ENCODE measurements around the genes RNF41, SPRYD4 and NEMP1.

DNA sequence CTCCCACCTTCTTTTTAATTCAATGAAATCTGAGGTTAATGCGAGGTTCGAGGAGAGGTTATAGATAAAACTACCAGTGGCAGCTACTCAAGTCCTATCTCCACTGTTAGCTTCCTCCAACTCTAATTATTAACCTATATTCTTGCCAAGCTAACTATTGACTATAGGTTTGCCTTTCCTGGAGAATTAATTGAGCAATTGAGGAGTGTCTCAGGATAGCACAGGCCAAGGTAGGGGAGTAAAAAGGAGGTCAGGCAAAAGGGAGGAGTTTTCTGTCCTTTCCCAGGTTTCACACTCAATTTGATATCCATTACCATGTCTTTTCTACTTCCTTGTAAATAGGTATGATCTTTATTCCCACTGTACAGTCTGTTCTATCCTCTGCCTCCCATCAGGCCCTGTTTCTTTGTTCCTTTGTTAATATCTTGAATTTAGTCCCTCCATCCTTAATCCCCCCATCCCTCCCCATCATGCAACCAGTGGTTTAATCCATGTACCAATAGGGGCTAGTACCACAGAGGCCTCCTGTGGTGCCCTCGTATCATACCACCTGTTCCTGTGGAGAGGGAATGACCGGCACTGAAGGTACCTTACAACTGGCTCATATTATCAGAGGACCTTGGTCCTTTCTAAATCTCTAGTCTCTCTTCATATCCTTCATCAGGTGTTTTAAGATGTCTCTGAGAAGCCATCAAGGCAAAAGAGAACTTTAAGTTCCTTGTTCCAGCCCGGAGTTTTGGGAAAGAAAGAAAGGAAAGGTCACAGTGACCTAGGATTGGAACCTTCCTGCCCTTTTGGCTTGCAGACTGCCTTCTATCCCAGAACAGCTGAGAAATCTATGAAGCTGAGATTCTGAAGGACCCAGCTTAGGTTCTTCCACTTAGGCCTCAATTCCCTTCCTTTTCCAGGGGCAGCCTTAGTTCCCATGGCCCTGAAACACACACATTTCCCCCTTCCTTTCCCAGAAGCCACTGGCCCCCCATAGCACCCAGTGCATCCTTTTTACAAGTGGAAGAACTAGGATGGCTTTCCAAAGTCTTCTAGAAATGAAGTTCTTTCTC, 3.5 kb upstream of the SUOX start:
- RRBS = no CpG with 5 or more reads among the region's 5 CpGs

DNA sequence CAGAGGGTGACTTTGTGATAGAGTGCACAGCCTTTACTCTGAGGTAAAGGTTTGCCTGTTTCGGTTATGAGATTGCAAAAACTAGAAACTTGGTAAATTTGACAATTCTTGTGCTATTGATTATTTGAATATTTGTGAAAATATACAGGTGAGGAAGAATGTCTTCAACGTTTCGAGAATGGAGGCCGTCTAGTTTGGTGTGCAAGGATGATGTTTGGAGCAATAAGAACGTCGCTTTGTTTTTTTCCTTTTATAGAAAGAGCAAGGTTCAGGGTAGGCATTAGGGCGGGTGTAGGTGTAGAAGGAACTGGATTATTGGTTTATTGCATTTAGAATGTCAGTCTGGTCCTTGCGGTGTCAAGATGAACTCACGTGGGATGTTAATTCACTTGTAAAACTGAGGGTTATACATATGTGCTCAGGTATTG, 1.1 kb downstream of the RPS26 start:
- RRBS = no CpG with 5 or more reads among the region's 9 CpGs

GRCh38 chr12:56080690-56081145, 753 bp downstream of the ERBB3 start:
- RRBS = no CpG with 5 or more reads among the region's 12 CpGs

- RRBS = no CpG with 5 or more reads among the region's 10 CpGs
Observed at GRCh38 chr12:56118713-56119158, 670 bp downstream of the ZC3H10 start.

DNA sequence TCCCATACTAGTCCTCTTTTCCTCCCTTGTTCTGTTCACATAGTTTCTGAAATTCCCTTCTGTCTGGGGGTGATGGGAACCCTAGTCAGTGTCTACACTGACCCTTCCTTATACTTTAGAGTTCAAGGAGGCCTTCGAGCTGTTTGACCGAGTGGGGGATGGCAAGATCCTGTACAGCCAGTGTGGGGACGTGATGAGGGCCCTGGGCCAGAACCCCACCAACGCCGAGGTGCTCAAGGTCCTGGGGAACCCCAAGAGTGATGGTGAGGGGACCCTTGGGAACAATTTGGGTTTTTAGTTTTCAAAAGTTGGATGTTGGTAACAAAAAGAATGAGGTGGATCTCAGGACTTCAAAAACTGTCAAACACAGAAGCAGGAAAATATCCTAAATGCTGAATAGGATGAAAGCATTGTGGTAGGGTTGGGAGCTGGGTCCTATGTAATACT, 2.6 kb downstream of the MYL6B start:
- RRBS = no CpG with 5 or more reads among the region's 5 CpGs

DNA sequence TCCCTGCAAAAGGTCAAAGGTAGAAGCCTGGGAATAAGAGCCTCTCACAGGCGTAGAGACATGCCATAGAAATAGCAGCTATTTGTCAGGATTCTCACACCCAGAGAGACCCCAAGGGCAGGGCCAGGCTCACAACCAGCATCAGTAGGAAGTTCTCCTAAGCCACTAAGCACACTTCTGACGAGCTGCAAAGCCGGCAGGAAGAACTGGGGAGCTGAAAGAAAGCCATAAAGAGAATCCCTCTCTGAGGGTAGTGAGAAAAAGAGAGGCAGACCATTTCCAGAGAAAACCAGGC, 1.1 kb downstream of the SMARCC2 start:
- RRBS = no CpG with 5 or more reads among the region's 3 CpGs

GRCh38 chr12:56221120-56222178, at the start of gene RNF41:
TSS of gene RNF41 (minus strand) at chr12:56221922.
- RRBS = 1% methylated on average over 11 of the region's 46 CpGs

GRCh38 chr12:56314543-56315263, 1.1 kb downstream of the CNPY2 start:
- RRBS = no CpG with 5 or more reads among the region's 8 CpGs

DNA sequence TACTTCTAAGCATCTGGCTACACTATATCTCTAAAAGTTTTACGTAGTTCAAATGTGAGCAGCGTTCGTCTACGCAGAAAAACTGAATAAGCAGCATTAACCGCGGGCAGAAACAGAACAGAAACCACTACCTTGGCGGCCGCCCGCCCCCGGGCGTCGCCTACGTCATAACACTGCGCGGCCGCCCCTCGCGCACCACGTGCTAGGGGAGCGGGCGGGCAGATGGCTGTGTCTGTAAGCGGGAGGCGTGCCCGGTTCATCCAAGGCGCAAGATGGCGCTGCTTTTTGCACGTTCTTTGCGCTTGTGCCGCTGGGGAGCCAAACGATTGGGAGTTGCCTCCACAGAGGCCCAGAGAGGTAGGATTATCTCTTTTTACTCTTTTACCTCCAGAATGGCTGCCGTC, at the start of gene SPRYD4:
Gene SPRYD4, plus strand, starts transcription at position 259 of the 404 bp plus-strand sequence.
- RRBS = under 1% methylated on average over 10 of the region's 31 CpGs

GRCh38 chr12:56527845-56528346, 6.3 kb downstream of the RBMS2 start:
- RRBS = no CpG with 5 or more reads among the region's 4 CpGs

DNA sequence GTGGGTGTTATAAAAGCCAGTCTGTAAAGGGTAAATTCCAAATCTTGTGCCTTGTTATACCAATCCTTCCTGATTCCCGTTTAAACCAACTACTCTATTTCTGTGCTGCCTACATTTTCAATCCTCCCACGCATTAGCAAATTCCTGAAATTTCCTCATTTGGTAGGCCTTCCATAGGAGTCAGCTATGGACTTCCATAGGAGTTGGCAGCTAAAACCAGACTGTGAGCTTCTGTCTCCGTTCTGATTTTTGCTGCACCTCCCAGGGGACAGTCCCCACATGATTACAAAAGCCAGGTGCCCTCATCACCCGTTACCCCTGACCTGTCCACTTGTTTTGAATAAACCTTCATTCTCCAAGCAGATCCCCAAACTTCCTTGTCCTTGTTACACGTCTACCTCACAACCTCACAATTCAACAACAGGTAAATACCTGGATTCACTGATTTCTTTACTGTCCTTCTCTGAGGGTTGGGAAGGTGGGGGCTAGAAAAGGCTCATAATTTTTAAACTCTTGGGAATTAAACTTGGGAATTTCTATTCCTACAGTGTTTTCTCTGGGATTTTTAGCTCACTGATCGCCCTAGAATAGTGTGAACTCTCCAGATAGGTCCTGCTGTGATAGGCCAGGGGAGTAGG, 35.6 kb downstream of the BAZ2A start:
- RRBS = no CpG with 5 or more reads among the region's 6 CpGs

GRCh38 chr12:56628549-56629454, 1.3 kb downstream of the BAZ2A start:
- RRBS = no CpG with 5 or more reads among the region's 19 CpGs

GRCh38 chr12:56629455-56629906, 645 bp downstream of the BAZ2A start:
- RRBS = 2% methylated on average over 8 of the region's 28 CpGs

DNA sequence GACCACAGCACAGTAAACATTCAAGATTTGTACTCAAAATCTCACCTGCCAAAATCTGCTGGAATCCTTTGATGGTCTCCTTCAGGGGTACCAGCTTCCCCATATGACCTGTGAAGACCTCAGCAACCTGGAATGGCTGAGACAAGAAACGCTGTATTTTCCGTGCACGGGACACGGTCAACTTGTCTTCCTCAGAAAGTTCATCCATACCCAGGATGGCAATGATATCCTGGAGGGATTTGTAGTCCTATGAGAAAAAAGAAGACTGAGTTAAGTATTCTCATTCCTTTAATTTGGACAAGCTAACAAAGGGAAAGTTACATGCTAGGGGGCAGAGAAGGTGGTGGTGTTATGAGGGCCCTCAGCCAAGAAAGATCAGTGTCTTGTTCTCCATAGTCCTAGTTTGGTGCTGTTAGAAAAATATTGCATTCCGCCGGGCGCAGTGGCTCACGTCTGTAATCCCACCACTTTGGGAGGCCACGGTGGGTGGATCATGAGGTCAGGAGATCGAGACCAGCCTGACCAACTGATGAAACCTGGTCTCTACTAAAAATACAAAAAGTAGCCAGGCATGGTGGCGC, 6.6 kb downstream of the ATP5F1B start:
- RRBS = no CpG with 5 or more reads among the region's 11 CpGs

- RRBS = no CpG with 5 or more reads among the region's 7 CpGs
Observed at GRCh38 chr12:56766338-56767017, 3.4 kb downstream of the HSD17B6 start.

DNA sequence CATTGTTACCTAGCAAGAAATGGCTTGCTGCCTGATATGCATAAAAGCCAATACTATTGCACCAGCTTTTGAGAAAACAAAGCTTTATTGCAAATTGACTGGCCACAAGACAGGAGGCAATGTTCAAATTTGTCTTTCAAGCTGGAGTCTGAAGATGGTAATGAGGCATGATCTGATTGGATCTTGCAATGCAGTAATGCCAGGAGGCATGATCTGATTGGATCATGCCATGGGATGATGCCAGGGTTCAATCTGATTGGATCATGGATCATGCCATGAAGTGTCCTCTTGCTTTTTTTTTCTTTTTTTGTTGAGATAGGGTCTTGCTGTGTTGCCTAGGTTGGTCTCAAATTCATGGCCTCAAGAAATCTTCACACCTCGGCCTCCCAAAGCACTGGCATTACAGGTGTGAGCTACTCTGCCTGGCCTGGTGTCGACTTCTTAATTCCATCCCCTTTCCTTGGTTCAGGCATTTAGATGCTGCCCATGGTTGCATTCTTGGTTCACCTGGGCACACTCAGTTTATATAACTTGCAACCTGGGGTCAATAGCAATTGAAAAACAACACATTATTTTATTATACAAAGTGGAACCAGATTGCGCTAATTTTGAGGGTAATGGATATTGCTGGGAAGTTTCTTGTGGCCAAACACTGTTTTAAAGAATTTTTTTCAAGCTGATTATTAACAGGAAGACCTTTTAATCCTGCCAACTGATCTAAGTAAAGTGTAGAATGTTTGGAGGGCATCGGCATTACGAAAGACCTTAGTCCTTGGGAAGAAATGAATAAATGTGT, 38.8 kb downstream of the HSD17B6 start:
- RRBS = no CpG with 5 or more reads among the region's 5 CpGs

DNA sequence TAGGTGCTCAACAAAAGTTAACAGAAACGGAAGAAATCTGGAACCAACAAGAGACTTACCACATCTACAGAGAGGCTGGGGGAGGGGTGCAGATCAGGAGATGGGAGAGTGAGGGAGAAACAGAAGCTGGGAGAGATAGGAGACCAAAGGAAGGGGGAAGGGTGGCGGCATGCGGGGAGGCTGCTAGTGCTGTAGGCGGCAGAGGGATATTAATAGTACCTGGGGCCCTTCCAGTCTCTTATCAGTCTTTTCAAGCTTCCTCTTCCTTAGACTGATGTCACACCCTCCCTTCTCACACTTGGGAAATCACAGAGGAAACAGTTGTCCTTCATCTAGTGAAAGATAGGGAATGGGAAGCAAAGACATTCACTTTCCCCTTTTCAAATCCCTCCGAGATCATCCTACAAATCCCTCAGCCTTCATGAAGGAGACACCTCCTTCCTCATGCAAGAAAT, 6.0 kb upstream of the GPR182 start:
- RRBS = no CpG with 5 or more reads among the region's 5 CpGs

GRCh38 chr12:57048768-57049431, 1.0 kb downstream of the MYO1A start:
- RRBS = no CpG with 5 or more reads among the region's 4 CpGs

- RRBS = 5% methylated on average over 7 of the region's 34 CpGs
Observed at GRCh38 chr12:57078602-57079402, at the start of gene NEMP1. TSS of gene NEMP1 (minus strand) at chr12:57078791.

- RRBS = no CpG with 5 or more reads among the region's 6 CpGs
Observed at GRCh38 chr12:57133873-57134267, 5.6 kb downstream of the LRP1 start.

All from AG10803 (cell line).